Astrocyte (in vitro differentiated cells and primary cell): ENCODE measurements around the genes ZNF485 and CXCL12.

DNA sequence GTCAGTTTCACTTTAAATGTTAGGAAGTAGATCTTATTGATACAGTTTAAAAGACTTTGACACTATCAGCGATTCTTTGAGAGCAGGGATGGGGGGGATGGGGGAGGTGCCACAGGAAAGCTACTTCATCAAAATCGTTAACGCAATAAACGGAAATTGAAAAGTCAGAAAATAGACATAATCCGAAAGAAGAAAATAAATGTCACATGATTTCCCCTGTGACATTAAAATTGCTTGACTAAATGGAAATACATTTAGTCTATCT, 441 bp upstream of the ZNF33B start:
- PRO-cap: no peak
- RRBS, 2 experiments: no CpG with 5 or more reads among the region's 5 CpGs

DNA sequence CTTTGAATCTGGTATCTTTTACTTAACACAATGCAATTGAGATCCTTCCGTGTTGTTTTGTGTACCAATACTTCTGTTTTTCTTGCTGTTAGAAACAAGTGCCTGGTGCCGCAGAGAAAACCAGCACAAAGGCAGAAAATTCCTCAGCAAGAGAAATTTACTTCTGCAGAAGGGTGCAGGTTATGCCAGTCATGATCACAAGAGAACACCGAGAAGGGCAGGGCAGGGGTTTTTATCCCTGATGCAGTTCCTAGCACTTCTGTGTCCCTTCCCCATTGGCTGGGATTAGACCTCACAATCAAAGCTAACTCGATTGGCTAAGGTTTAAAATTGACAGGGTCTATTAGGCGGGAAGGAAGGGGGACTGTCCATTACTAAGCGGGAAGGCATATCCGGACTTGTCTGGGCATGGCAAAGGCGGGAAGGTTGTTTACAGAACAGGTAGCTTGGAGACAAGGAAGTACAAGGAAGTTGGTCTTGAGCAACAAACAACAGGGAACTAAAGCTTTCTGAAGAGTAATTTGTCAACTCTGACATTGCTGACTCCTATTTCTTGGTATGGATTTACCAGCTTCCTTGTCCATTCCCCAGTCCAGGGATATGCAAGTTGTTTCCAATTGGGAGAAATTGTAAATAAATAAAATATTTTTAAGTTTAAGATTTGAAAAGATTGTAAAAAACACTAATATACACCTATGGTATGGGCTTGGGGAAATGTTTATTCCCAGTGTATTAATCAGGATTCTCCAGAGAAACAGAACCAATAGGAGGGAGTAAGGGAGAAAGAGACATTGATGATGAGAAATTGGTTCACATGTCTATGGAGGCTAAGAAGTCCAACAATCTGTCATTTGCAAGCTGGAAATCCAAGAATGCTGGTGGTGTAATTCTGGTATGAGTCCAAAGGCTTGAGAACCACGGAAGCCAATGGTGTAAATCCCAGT, 2.5 kb upstream of the ZNF33B start:
- PRO-cap: no peak
- RRBS, 2 experiments: no CpG with 5 or more reads among the region's 9 CpGs

DNA sequence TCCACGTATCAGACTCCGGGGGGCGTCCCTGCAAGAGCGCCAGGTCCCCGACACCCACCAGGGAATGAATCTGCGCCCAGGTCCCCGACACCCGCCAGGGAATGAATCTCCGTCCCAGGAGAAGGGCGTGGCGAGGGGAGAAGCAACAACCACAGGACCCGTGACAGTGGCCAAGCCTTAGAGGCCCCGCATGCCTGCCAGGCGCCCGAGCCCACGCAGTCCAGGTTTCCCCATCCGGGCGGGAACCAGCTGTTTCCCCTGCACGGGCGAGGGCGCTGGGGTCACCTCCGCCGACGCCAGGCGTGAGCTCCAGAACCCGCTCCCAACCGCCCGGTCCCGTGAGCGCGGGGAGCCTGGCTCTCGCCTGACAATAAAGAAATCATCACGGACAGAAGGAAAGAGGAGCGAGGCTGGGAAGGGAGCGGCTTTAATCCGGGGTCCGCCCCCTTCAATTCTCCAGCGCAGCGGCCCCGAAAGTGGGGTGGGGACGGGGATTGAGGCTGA, 29.0 kb upstream of the BMS1 start:
- PRO-cap: no peak
- RRBS, 2 experiments: 0 to under 1% methylated on average over 1 to 13 of the region's 41 CpGs

DNA sequence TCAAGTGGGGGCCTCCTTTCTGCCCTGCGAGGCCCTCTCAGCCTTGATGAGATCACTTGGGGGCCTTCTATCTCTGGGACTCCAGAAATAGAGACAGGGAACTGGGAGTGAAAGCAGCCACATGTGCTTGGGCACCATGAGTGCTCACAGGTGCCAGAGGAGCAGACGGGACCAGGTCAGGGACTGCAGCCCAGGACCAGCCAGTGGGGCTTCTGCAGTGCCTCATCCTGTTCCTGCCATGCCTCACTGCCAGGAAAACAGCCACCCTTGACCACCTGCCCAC, 116.0 kb upstream of the RET start:
- PRO-cap: no peak
- RRBS, 2 experiments: no CpG with 5 or more reads among the region's 2 CpGs

- PRO-cap: no peak
- RRBS, 2 experiments: 2% methylated on average over 3 to 9 of the region's 63 CpGs
These were observed 37.8 kb downstream of the RASGEF1A start for GRCh38 chr10:43228905-43229601.

- PRO-cap: no peak
- RRBS, 2 experiments: 79 to 82% methylated on average over 3 of the region's 12 CpGs
These were observed 48.8 kb upstream of the RASGEF1A start for GRCh38 chr10:43315580-43316053.

DNA sequence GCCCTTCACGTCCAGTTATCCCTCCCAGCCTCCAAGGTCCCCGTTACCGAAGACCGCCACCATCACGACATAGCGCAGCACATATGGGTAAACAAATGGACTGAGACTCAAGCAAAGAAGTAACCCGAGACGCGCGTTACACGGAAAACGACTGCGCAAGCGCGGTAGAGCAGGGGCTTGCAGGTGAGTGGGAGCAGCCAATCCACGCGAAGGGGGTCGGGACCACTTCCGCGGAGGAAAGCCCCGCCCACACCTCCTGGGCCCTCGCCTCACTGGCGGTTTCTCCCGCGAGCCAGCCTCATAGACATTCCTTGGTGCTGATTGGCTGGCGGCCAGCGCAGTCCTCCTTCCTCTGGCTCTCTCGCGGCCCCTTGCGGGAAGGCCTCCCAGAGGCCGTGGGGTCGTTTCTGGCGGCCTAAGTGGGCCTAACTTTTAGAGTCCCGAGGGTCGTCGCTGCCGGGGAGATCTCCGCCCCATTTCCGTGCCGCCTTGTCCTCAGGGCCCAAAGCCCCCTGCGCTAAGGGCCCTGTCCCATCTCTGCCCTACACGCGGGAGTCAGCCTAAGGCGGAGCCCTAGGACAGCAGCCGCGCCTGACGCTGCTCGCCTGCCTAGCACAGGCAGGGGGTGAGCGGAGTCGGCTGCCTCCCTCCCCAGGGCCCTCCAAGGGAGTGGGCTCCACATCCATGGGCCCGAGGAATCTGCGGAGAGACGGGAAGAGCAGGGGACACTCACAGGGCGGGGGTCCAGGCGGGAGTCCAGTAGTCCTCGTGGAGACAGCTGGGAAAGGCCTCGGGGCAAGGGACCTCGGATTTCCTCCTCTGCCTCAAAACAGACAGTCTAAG, 9.1 kb upstream of the FXYD4 start:
- PRO-cap: no peak
- RRBS, 2 experiments: no CpG with 5 or more reads among the region's 58 CpGs

DNA sequence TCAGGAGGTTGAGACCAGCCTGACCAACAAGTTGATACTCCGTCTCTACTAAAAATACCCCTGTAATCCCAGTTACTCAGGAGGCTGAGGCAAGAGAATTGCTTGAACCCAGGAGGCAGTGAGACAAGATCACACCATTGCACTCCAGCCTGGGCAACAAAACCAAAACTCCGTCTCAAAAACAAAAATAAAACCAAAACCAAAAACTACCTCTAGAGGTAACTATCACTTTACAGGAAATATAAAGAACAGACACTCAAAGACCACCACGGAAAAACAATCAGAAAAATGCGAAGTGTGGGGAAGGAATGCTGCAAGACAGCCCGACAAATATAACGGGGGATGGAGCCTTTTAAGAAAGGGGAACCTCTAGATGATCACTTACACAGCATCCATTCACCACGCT, 4.3 kb downstream of the HNRNPF start:
- PRO-cap: no peak
- RRBS, 2 experiments: no CpG with 5 or more reads among the region's 7 CpGs

GRCh38 chr10:43605863-43607037, at the start of gene ZNF485:
Gene ZNF485 (plus strand): TSS chr10:43606438.
- PRO-cap: no peak
- RRBS, 2 experiments: 2 to 4% methylated on average over 10 to 25 of the region's 66 CpGs

DNA sequence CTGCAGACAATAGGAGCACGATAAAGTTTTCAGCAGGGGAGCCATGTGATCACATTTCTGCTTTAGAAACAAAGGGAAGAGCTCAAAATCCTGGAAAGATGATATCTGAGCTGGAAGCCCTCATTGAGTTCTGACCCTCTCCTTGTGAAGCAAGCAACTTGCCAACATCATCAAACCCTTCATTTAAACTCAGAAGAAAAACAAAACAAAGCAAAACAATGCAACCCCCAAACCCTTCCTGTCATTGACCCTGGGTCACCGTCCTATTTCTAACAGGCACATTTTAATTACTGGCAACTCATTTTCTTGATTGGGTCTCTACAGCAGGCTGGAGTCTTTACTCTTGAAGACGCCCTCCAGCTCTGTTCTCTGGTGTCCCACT, 198.3 kb upstream of the ZNF32 start:
- PRO-cap: no peak
- RRBS, 2 experiments: no CpG with 5 or more reads among the region's 3 CpGs

GRCh38 chr10:44377465-44377789, 7.5 kb downstream of the CXCL12 start:
- PRO-cap: no peak
- RRBS, 2 experiments: no CpG with 5 or more reads among the region's 5 CpGs

GRCh38 chr10:44383422-44384430, 1.2 kb downstream of the CXCL12 start:
- PRO-cap: no peak
- RRBS, 2 experiments: no CpG with 5 or more reads among the region's 58 CpGs

DNA sequence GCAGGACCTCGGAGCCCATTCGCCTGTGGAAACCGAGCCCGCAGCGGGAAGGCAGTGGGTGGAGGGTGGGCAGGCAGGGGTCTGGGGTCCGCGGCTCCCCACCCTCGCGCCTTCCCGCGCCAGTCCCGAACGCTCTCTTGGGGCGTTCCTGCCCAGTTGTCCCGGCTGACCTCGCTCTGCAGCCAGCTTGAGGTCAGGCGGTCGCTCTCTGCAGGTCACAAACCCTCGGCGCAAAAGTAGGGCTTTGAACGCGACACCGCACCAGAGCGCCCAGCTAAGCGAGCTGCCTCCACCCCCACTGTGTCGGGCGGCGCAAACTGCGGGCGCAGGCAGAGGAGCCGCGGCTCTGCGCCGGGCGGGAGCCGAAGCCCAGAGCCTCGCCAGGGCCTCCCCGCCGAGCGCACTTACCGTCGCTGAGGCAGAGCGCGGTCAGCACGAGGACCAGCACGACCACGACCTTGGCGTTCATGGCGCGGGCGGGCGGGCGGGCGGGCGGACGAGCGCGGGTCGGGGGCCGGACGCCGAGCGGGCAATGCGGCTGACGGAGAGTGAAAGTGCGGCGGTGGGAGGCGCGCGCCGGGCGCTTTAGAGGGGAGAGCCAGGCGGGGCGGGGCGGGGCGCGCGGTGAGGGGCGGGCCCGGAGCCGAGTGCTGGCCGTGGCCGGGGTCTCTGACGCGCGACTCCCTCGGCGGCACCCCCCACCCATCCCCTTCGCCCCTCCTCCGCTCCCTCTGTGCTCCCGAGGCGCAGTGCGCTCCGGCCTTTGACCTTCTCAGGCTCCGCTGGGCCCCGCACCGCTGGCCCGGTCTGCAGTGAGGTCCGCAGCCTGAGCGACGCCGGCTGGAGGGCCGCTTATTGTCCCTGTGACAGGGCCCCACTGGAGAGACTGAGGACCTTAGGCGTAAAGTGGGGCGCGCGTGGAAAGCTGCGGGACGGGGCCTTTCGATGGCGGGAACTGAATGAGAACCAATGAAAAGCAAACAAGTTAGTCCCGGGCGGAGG, at the start of gene CXCL12:
Gene CXCL12 (minus strand): TSS at position 561 of the 1,002 bp plus-strand sequence.
- PRO-cap: no peak
- RRBS, 2 experiments: 2% methylated on average over 38 of the region's 113 CpGs

DNA sequence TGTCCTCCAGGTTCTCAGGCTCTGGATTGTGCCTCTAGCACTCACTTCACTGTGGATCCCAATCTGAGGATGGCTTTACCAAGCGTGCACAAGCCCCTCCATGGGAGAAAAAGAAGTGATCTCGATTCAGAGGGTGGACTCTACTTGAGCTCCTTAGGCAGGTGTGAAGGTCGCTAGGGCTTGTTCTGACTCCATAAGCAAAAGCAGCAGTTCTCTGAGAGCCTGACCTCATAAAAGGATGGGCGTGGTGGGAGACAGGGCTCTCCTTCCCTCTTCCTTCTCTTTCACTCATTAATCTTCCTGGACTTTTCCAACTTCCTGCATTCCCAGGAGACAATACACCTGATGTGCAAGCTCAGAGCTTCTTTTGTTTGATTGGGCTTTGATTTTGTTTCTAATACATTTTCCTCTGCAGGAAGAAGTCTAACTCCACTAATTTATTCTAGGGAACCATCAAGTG, 22.3 kb upstream of the TMEM72 start:
- PRO-cap: no peak
- RRBS, 2 experiments: no CpG with 5 or more reads among the region's 4 CpGs

DNA sequence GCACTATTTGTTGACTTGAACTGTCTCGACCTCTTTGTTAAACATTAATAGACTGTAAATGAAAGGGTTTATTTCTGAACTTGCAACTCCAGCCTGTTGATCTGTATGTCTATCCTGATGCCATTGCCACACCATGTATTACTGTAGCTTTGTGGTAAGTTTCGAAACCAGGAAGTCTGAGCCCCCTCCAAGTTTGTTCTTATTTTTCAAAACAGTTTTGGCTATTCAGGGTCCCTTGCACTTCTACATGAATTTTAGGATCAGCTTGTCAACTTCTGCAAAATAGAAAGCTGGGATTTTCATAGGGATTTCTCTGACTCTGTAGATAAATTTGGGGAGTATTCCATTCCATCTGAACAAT, 19.5 kb upstream of the RASSF4 start:
- PRO-cap: no peak
- RRBS, 2 experiments: no CpG with 5 or more reads among the region's 2 CpGs

GRCh38 chr10:44965609-44966663, 6.3 kb downstream of the RASSF4 start:
- PRO-cap: no peak
- RRBS, 2 experiments: no CpG with 5 or more reads among the region's 11 CpGs

GRCh38 chr10:44967506-44968095, 8.0 kb downstream of the RASSF4 start:
- PRO-cap: no peak
- RRBS, 2 experiments: no CpG with 5 or more reads among the region's 11 CpGs

DNA sequence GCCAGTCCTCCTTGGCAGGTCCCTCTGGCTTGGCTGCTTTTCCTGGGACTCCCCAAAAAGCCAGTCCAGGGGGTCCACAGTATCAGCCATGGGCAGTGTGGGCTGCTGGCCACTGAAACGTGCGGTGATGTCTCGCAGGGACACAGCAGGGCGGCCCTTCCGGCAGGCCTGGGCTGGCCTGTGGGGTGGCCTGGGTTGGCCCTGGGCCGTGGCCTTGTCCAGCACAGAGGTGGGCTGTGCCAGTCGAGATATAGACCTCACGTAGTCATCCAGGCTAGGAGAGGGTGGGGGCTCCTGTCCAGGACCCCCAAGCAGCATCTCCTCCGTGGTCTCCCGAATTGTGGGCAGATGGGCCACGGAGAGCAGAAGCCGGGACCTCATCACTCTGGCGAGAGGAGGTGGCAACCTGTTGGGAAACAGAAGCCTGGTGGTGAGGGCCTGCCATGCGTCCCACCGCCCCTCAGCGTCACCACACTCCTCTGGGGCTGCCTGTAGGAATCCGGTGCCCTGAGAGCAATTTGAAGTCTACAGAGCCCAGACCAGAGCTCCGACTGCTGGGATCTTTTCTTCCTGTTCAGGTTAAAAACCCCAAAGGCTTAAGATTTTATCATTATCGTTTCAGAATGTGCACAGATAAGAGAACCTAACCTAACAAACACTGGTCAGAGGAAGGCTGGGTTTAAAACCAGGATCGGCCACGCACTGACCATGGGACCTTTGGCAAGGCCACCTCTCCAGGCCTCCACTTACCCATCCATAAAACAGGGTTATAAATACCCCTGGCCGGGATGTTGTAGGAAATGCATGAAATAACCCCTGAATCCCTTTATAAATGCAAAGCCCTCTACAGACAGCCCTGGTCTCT, 727 bp downstream of the DEPP1 start:
- PRO-cap: no peak
- RRBS, 2 experiments: 100% methylated on average over 1 of the region's 22 CpGs; no CpG with 5 or more reads in 1 of the 2 experiments

GRCh38 chr10:45156345-45156722, 155.6 kb downstream of the ZNF22 start:
- PRO-cap: no peak
- RRBS, 2 experiments: no CpG with 5 or more reads among the region's 5 CpGs

DNA sequence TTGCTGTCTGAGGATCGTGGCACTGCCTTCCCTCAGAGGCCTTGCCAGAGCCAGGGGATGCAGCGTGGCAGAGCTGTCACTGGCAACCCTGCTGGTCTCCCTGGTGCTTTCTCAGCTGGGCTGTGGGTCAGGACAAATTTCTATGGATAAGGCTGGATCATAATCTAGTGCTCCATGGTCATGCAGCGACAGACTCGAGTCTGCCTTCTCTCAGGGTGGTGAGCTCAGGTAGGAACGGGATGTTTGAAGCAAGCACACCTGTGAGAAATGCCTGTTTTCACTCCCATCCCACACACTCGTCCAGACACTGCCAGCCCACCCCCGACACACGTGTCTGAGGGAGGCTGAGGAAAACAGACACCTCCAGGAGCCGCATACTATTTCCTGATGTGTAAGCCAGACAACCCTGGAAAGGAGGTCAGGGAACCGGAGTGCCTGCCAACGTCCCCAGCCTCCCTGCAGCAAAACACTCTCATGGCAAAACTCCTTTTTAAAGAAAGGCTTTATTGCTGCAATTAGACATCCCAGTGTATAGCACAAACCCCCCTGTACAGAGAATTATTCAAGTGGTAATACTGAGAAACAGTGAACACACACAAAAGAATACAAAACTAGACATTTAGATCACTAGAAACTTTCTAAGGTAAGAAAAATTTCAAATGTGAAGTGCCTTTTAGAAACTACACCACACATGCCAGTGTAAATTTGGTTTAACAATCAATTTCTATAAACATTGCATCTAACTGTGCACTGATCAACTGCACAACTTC, 80.3 kb downstream of the ALOX5 start:
- PRO-cap: no peak
- RRBS, 2 experiments: no CpG with 5 or more reads among the region's 11 CpGs